Colon Carcinoma Metastatic in the Lung (tissue), 2 donors: ENCODE measurements around the genes FBL, ZNF546, ZNF780B and AKT2.

- PRO-cap, 2 experiments, result no peak in any of the 2 experiments
Measured at GRCh38 chr19:39310399-39310933, 10.2 kb downstream of the LRFN1 start.

DNA sequence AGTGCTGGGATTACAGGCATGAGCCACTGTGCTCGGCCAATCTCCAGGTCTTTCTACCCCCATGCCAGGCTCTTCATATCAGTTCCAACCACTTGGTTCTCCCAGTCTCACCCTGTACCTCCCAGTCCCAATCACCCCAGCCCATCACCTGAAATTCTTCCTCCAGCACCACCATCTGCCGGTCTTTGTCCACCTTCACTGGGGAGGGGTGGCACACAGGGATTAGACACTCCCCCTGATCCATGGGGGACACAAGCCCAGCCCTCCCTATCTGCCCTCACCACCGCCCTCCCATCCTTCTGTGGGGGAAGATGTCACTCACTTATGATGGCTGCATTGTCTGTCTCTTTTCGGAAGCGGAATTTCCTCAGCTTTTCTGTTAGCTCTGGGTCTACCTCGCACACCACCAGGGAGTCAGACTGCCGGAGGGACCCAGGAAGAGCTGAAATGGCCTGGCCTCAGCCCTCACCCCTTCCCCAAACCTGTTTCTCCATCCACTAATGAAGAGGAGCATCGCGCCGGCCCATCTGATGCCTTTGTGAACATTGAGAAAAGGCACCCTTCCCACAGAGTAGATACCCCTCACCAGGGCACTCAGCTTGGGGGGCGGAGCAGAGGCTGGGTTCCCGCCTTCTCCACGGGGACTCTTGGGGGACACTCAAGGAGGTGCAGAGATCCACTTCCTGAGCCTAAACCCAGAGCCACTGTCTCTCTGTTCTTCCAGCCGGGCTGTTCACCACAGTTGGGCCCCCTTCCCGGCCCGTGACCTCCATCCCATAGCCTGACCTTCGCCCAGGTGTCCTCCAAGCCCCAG is 523 bp downstream of the GMFG start:
- PRO-cap, 2 experiments, result peak in 1 of 2 experiments; most common plus-strand start position 370 of the sequence (in 1)

- PRO-cap, 2 experiments, result no peak in any of the 2 experiments
Measured at GRCh38 chr19:39347367-39348781, 5.7 kb downstream of the SAMD4B start.

GRCh38 chr19:39353486-39354132 is 11.4 kb downstream of the SAMD4B start:
- PRO-cap, 2 experiments, result no peak in any of the 2 experiments

- PRO-cap, 2 experiments, result no peak in any of the 2 experiments
Measured at GRCh38 chr19:39372991-39373193, 18.0 kb downstream of the PAF1 start.

DNA sequence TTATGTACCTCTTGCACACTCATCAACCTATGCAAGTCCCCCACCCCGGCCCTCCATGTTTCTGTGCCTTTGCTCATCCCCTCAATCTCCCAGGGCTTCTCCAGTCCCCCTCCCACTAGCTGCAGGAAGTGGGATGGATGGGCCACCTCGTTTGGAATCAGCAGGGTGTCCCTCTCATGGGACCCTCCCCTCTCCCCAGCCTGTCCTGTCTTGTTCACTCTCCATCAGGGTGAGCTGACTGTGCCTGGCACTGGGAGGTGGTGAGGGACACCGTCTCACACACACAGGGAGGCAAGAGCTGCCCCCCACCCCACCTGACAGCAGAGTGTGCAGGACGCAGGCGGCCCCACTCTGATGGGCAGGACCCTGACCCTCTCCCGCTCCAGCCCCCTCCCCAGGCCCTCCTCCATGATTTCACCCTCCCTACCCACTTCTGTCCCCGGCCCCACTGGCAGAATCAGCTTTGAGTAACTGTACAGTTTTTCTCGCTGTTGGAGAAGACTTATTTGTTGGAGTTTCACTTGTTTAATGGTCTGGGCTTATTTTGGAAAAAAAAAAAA is 5.7 kb downstream of the PAF1 start:
- PRO-cap, 2 experiments, result no peak in any of the 2 experiments

- PRO-cap, 2 experiments, result no peak in any of the 2 experiments
Measured at GRCh38 chr19:39399473-39400803, 6.7 kb upstream of the ZFP36 start.

DNA sequence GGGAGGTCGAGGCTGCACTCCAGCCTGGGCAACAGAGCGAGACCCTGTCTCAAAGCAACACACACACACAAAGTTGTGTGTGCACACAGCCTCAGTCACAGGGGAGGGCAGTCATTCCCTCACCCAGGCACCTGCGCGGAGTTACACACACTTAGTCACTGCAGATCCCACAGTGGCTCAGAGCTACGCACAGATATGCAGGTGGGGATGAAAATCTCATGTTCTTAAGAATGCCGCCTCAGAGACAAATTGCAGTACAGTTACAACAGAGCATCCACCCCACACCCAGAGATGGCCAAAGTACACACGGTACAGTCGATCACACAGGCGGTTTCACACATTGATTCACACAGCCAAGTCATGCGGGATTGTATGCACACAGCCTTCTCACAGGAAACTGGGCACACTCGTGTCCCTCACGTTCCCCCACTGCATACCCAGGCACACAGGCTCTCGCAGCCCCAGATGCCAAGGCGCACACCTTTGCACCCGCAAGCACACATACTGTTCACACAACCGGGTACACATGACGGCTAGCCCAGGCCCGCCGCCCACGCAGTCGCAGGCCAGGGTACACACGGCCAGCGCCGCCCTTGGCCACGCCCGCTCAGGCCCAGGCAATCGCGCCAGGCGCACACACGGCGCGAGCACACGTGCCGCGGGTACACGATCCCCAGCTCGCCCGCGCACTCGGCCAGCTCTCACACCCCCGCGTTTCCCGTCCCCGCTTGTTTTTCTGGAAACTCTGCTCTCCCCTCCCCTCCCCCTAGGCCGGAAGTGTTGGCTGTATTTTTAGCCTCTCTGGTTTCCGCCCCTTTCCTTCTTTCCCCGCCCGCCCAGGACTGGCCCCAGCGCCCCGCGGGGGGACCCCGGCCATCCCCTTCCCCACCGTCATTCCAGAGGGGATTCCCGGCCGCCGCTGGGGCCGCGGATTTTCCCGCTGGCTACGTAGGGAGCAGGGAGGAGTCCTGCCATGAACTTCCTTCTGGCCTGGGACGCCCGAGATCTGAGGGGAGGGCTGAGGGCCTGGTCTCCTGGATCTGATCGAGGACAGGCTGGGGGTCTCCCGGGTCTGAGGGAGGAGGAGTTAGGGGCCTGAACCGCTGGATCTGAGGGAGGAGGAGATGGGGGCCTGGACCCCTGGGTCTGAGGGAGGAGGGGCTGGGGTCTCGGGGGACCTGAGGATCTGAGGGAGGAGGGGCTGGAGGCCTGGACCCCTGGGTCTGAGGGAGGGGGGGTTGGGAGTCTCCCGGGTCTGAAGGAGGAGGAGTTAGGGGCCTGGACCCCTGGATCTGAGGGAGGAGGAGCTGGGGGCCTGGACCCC is 4.2 kb upstream of the ZFP36 start:
- PRO-cap, 2 experiments, result peak in 2 of 2 experiments; most common plus-strand start position 1,002 of the sequence (in 2); most common minus-strand start position 160 of the sequence (in 1)

GRCh38 chr19:39434348-39434976 is 1.3 kb downstream of the RPS16 start:
- PRO-cap, 2 experiments, result no peak in any of the 2 experiments

GRCh38 chr19:39453065-39453590 is 7.7 kb downstream of the SUPT5H start:
- PRO-cap, 2 experiments, result no peak in any of the 2 experiments

DNA sequence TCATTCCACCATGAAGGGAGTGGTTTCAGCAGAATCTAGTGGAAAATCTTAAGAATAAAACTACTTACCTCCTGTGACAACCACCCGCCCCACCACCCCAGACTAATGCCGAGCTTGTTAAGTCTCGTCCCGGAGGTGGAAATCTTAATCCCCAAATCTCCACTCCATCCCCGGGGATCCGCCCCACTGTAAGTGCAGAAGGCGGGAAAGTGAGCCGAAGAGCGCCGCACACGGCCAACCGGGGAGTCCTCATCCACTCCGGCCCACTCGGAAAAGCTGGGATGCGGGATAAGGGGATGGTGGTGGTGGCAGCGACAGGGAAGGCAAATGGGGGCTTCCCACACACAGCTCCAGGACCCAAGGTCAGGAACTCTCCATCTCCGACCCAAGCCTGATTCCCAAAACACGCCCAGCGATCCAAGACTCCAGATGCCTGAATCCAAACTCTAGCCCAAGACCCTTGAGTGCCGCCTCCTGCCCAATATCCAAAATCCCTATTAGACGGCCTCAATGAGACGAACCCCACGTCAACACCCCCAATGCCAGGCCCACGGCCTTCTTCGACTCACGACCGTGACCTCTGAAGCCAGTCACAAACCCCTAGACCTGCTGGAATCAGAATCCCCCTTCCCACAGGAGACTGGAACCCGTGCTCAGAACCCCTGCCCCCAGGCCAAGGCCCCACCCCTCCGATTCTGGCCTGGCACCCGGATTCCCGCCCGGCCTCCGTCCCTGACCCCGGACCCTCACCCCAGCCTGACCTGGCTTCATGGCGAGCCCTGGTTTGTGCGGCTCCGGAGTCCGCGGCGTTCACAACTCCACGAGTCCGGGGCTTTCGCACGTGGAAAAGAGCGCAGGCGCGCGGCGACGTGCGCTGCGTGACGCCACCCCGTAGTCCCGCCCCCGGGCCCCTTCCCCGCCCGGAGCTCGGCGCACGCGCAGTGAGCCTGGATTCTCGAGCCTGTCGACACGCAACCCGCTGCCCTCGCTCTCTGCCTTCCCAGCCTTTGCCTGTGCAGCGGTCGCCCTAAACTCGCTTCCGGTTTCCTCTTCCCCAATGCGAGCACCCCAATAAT is at the start of gene FBL:
FBL (minus strand) TSS at position 850 of the 1,076 bp plus-strand sequence.
- PRO-cap, 2 experiments, result peak in 2 of 2 experiments; most common plus-strand start position 941 of the sequence (in 1); most common minus-strand start position 814 of the sequence (in 1)

DNA sequence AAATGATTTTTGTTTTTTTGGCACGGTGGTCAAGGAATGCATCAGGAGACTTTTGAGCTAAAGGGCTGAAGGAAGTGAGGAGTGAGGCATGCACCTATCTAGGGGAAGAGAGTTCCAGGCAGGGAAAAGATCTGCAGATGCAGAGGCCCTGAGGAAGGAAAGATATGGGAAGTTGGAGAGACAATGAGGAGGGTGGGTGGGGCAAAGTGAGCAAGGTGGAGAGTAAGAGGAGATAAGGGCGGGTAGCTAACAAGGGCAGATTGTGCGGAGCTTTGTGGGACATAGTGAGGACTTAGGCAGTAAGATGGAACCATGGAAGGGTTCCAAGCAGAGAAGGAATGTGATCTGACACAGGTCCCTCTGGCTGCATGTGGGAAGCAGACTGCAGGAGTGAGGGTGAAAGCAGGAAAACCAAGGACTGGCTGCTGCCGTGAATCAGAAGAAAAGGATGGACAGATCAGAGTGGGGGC is 814 bp upstream of the FBL start:
- PRO-cap, 2 experiments, result no peak in any of the 2 experiments

DNA sequence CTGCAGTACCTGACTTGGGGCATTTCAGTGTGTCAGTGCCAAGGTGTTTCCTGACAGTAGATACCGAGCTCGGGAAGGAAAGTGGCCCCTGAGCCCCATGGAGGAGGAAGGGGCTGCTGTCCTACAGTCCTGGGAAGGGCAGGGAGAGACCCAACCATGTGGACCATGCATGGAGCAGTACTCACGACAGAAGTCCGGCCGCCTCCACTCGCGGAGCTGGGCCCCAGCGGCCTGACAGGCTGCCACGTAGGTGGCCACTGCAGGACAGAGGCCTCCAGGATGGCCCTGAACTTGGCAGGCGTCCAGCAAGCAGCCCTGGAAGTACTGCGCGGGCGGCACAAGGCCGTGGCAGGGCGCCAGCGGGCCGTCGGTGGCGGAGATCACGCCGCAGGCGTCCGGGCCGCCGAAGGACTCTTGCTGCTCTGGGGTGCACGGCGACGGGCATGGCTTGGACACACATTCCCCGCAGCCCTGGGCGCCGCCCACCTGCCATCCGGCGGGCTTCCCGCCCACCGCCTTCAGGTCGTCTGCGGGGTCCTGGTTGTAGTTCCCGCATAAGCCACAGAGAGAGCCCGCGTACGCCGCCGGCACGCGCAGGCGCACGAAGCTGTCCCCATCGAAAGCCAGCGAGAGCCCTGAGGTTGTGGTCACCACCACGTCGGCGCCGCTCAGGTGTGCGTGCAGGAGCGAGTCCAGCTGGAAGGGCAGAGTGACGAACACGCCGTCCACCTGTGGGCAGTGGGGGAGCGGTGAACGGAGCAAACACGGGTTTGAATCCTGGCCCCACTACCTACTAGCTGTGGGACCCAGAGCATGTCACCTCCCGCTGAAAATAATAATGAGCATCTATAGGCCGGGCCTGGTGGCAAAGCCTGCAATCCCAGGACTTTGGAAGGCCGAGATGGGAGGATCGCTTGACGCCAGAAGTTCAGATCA is 45.5 kb upstream of the FBL start:
- PRO-cap, 2 experiments, result no peak in any of the 2 experiments

GRCh38 chr19:39983168-39984468 is 12.7 kb downstream of the PSMC4 start:
- PRO-cap, 2 experiments, result no peak in any of the 2 experiments

- PRO-cap, 2 experiments, result peak in 2 of 2 experiments; most common plus-strand start chr19:39997060 (in 2); most common minus-strand start chr19:39996956 (in 2)
Measured at GRCh38 chr19:39996116-39997190, at the start of gene ZNF546. ZNF546 (plus strand) TSS chr19:39997060.

DNA sequence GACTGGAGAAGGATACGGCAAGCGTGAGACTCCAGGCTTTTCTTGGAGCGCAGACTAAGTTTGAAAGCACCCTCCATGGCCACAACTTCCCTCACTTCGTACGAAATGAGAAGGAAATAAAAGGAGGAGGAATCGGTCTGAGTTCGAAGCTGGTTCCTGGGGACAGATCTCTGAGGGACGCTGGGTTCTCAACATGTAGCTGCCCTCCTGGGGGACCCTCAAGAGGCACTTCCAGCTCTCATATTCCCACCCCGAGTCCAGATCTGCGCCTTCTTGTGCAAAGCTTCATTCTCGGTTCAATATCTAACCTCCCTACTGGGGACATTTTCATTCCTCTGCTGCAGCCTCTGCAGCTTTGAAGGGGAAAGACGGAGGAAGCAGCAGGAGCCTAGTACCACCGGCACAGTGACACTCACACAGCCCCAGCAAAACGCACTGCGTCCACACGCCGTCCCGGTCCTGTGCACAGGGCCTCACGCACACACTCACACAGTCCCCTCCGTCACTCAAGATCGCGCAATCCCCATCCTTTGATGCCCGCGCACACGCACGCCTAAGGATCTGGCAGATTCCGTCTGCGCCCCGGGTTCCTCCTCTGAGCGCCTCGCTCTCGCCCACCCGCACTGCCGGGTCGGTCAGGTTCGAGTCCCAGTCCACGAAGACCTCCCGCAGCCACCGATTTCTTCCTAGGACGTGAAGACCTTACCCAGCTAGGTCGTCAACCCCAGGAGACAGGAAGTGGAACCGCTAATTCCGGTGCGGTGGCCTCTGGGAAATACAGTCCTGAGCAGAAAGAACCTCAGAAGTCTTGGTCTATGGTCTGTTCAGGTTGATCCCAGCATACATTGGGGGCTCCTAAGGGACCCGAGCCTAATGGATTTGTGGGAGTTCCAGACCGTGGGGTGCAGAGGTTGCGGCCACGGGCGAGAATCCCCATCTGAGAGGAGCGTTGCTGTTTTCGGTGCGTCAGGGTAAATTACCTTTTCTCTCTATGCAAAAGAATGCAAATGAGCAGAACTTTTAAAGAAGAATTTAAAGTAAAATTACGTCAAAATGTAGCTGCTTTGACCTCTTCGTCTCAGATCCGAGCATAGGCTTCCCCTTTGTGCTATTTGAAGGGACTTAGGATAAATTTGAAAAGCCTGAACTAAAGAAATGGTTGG is at the start of gene ZNF780B:
ZNF780B (minus strand) TSS at position 749 of the 1,163 bp plus-strand sequence.
- PRO-cap, 2 experiments, result peak in 2 of 2 experiments; most common plus-strand start position 780 of the sequence (in 1); most common minus-strand start position 723 of the sequence (in 1)

DNA sequence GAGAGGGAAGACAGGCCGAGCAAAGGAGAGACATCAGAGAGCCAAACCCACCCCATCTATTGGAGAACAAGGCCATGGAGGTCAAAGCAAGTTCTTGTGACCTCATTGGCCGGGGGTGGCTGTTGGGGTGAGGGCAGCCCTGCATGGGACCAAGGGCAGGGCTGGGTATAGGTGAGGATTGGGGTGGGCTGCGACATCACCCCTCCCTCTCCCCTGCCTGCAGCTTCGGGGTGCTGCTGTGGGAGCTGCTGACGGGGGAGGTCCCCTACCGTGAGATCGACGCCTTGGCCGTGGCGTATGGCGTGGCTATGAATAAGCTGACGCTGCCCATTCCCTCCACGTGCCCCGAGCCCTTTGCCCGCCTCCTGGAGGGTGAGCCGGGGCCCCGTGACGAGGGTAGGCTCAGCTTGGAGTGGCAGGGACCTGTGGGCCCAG is 13.1 kb downstream of the MAP3K10 start:
- PRO-cap, 2 experiments, result no peak in any of the 2 experiments

- PRO-cap, 2 experiments, result no peak in any of the 2 experiments
Measured at GRCh38 chr19:40252057-40252518, 25.6 kb upstream of the CCNP start.

- PRO-cap, 2 experiments, result no peak in any of the 2 experiments
Measured at GRCh38 chr19:40265802-40266524, 19.2 kb downstream of the AKT2 start.

GRCh38 chr19:40285003-40285927 is at the start of gene AKT2:
AKT2 (minus strand) TSS chr19:40285345.
- PRO-cap, 2 experiments, result peak in 2 of 2 experiments; most common plus-strand start chr19:40285042 (in 1); most common minus-strand start chr19:40285365 (in 2)